Epithelial cell of proximal tubule (primary cell): ENCODE data around the genes ZNF30 and LSR.

DNA sequence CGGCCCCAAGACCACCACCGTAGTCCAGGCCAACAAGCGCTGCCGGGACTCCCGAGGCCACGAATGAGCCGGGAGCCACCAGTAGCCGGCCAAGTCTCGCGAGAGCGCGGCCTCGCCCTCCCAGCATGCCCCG is 137 bp upstream of the LSM14A start:
- RAMPAGE, long total RNA: no peak
- RRBS: 1% methylated on average over 4 of the region's 14 CpGs

DNA sequence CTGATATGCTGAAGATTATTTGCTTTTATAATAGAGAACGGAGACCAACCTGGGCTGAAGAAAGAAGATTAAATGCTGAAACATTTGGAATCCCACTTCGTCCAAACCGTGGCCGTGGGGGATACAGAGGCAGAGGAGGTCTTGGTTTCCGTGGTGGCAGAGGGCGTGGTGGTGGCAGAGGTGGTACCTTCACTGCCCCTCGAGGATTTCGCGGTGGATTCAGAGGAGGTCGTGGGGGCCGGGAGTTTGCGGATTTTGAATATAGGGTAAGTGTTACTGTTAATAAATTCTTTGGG is 32.9 kb upstream of the GARRE1 start:
- RAMPAGE, long total RNA: no peak
- RRBS: no CpG with 5 or more reads among the region's 12 CpGs

GRCh38 chr19:34265148-34265856 is 10.9 kb downstream of the GARRE1 start:
- RAMPAGE, long total RNA: no peak
- RRBS: no CpG with 5 or more reads among the region's 12 CpGs

GRCh38 chr19:34332340-34332741 is 32.7 kb upstream of the GPI start:
- RAMPAGE, long total RNA: no peak
- RRBS: no CpG with 5 or more reads among the region's 1 CpG

- RAMPAGE, long total RNA: no peak
- RRBS: no CpG with 5 or more reads among the region's 36 CpGs
Measured at GRCh38 chr19:34667519-34668437, 9.2 kb downstream of the SCGB2B2 start.

DNA sequence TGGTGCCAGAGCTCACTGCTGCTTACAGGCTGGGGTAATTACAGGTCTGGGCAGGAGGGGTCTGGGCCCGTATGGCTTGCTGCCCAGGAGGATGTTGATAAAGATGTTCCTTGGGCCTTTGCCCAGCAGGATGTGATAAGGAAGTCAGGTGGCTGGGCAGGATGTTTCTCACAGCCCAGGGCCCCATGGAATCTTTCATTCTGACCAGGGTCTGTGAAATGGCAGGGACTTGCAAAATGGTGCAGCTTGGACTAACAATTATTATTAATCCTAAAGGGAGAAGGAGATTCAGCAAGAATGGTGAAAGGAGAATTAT is 64.3 kb upstream of the ZNF599 start:
- RAMPAGE, long total RNA: no peak
- RRBS: no CpG with 5 or more reads among the region's 1 CpG

DNA sequence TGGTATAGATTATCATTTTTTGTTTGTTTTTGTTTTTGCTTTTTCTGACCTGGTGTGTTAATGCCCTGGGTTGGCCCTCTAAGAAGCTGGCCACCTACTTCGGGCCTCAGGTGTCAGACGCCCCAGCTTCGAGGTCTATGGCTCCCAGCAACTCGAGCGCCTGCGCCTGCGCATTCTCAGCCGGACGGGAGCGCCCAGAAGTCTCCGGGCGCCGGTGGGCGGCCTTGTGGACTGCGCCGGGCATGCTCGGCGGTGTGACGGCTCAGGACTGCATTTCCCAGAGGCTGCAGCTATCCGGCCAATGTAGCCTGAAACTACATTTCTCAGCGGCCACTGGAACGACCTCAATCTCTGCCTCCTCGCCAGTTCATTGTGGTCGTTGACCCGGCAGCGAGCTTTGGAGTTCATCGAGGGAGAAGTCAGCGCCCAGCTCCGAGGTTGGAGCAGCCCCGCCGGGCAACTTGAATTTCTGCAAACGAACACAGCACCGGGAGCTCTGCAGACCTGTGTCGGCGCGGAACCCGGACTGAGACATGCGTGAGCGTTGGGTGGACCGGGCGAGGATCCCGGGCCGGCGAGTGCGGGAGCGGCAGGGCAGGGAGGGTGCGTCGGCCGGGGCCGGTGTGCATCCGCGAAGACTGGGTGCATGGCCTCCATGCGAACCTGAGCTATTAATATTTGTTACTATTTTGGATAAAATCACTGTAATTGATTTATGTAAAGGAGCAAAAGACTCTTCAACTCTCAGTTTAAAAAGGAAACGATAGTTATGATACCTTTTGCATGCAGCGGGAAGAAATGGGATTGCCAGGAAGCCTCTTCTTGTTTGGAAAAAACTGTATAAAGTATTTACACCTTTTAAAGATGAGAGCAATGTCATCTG is at the start of gene ZNF30:
Gene ZNF30, plus strand, starts transcription at position 224 of the 883 bp plus-strand sequence.
- RAMPAGE, long total RNA: no peak
- RRBS: 2% methylated on average over 22 of the region's 55 CpGs

DNA sequence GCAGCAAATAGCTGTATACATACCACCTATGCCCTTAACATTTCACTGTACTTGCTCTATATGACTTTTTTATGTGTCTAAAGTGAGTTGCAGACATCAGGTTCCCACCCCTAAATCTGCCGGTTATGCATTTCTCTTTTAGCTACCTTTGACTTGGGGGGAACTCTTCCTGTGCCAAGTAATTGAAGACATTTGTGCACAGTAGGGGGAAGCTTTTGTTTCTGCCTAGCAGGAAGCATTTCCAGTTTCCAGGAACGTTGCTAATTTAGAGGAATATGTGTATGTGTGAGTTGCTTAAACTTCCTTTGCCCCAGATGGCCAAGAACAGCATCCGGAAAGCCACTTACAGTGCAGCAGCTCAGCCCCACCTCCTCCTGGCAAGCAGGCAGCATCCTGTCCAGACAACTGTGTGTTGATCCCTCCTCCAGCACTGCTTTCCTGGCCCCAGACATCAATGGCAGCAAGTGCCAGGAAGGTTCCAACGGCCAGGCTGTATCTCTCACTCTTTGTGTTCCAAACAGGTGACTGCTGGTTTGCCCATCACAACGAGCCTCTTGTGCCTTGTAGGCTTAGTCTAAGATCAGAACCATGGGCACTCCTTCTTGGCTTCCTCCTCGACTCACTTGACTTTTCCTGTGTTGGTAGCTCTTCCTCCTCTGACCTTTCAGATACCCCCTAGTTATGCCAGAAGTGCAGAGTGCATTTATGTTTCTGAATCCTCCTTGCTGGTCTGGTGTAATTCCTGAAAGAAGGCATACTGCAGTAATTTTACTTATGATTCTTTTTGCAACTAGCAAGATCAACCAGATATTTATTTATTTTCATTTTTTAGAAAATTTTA is 14.6 kb upstream of the GRAMD1A start:
- RAMPAGE, long total RNA: no peak
- RRBS: no CpG with 5 or more reads among the region's 6 CpGs

- RAMPAGE, long total RNA: no peak
- RRBS: no CpG with 5 or more reads among the region's 11 CpGs
Measured at GRCh38 chr19:35005010-35005481, 4.9 kb downstream of the GRAMD1A start.

DNA sequence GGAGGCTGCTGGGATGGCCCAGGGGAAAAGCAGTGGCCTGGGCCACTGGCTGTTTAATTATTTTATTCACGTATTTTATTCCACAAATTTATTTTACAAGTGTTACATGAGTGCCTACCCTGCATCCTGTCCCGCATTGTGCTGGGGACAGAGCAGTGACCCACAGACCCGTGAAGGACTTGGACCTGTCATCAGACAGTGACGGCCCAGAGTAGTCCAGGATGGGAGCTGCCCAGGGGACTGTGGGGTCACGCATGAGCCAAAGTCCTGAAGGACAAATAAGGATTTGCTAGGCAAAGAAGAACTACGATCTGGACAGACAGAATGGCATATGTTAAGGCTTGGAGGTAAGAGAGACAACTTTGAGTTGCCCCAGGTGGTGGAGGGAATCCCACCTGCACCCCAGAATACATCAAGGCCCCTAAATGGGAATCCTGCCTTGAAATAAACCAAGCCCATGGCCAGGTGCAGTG is 5.5 kb downstream of the GRAMD1A start:
- RAMPAGE, long total RNA: no peak
- RRBS: no CpG with 5 or more reads among the region's 6 CpGs

DNA sequence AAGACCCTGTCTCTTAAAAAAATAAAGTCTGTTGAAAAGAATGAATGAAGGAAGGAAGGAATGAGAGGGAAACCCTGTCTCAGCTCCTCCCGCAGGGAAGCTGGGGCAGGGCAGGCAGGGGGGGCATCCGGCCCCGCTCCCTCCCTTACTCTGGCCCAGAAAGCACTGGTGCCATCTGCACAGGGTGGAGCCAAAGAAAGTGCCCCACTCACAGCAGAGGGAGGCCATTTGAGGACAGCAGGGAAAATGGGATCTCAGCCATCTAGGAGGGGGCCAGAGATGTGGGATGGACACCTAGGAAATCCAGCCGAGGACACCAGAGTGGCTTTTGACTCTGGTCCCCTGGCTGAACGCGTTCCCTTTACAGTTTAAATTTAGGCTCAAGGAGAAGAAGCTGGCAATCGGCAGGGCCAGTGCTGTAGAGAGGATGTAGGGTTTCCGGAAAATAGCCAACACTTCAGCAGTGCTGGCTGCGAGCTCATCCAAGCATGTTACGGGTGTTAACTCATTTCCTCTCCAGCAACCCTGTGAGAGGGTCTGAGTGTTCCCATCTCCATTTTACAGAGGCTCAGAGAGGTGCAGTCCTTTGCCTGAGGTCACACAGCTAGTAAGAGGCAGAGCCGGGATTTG is 3.5 kb upstream of the HPN start:
- RAMPAGE, long total RNA: no peak
- RRBS: no CpG with 5 or more reads among the region's 11 CpGs

GRCh38 chr19:35117056-35117483 is 1.4 kb downstream of the FXYD3 start:
- RAMPAGE, long total RNA: no peak
- RRBS: no CpG with 5 or more reads among the region's 7 CpGs

DNA sequence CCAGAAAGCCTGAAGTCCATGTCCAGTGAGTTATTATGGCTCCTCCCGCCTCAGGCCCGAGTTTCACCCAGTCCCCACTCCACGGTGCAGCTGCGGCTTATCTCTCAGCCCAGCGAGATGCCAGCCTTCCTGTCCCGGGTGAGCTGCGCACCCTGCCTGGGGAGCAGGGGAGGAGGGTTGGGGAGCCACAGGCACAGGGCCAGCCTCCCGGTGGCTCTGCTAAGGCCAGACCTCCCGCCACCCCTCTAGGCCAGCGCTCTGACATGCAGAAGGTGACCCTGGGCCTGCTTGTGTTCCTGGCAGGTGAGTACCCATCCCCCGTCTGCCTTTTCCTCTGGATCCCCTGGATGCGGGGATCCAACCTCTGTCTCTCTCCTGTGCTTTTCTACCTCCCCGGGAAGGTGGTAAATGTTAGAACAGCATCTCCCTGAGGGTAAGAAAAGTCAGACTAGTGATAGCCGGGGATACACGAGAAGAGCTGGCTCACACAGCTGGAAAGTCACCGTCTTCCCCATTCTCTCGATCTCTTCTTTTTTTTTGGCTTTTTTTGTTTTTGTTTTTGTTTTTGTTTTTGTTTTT is 3.6 kb downstream of the FXYD3 start:
- RAMPAGE, long total RNA: no peak
- RRBS: 75% methylated on average over 3 of the region's 17 CpGs

DNA sequence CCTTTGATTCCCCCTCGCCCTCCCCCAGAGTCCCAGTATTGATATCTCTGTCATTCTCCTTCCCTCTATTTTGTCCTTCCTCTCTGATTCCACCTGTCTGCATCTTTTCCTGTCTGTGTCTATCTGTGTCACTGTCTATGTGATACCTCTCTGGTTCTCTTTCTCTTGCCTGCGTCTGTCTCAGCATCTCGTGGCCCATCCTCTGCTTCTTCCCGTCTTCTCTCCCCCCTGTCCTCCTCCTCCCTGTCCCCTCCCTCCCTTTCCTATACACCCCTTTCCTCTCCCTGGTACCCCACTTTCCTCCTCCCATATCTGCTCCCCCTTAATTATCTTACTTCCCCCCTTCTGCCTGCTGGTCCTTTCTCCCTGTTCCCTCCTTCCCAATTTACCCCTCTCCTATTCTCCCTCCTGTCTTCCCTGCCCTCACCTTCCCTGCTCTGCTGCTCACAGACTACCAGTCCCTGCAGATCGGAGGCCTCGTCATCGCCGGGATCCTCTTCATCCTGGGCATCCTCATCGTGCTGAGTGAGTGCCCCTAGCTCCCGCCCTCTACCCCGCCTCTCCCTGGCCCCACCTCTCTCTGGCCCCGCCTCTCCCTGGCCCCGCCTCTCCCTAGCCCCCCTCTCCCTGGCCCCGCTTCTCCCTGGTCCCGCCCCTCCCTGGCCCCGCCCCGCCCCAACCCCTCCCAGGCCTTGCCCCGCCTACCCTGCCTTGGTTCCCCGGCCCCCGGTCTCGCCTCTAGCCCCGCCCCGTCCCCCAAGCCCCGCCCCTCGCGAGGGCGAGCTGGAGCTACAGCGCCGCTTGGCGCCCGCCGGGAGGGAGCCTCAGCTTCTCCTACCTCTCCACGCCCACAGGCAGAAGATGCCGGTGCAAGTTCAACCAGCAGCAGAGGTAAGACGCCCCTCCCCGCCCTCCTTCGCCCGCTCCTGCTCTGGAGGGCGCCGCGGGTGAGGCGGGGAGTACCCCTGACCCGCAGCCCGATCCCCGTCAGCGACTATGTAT is 2.1 kb upstream of the FXYD7 start:
- RAMPAGE, long total RNA: no peak
- RRBS: 2% methylated on average over 12 of the region's 46 CpGs

DNA sequence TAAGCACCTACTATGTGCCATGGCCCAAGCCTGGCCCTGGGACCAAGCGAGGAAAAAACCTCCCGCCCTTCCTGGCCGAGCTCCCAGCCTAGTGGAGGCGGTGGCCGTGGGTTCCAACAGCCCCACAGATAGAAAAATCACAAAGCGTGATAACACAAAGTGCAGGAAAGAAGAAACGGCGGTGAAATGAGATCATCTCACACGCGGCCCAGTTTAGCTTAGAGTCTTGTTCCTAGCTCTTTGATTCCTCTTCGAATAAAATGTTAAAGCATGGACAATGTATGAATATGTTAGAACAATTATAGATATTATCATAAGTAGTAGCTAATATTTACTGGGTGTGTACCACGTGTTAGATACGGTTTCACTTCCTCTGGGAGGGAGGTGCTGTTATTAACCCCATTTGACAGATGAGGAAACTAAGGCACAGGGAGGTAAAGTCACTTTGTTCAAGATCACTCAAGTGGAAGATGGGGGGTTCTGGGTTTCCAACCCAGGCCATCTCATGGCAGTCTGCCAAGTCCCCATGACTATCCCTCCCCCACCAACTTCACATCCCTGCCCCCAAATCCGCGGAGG is 1.3 kb upstream of the FXYD7 start:
- RAMPAGE, long total RNA: no peak
- RRBS: no CpG with 5 or more reads among the region's 15 CpGs

GRCh38 chr19:35205047-35205676 is 23.4 kb downstream of the FAM187B start:
- RAMPAGE, long total RNA: no peak
- RRBS: no CpG with 5 or more reads among the region's 7 CpGs

- RAMPAGE, long total RNA: no peak
- RRBS: 1% methylated on average over 30 of the region's 80 CpGs
Measured at GRCh38 chr19:35248231-35249235, at the start of gene LSR. Gene LSR (plus strand): TSS chr19:35249002.

GRCh38 chr19:35250114-35250765 is 1.4 kb downstream of the LSR start:
- RAMPAGE, long total RNA: no peak
- RRBS: 98% methylated on average over 4 of the region's 28 CpGs

DNA sequence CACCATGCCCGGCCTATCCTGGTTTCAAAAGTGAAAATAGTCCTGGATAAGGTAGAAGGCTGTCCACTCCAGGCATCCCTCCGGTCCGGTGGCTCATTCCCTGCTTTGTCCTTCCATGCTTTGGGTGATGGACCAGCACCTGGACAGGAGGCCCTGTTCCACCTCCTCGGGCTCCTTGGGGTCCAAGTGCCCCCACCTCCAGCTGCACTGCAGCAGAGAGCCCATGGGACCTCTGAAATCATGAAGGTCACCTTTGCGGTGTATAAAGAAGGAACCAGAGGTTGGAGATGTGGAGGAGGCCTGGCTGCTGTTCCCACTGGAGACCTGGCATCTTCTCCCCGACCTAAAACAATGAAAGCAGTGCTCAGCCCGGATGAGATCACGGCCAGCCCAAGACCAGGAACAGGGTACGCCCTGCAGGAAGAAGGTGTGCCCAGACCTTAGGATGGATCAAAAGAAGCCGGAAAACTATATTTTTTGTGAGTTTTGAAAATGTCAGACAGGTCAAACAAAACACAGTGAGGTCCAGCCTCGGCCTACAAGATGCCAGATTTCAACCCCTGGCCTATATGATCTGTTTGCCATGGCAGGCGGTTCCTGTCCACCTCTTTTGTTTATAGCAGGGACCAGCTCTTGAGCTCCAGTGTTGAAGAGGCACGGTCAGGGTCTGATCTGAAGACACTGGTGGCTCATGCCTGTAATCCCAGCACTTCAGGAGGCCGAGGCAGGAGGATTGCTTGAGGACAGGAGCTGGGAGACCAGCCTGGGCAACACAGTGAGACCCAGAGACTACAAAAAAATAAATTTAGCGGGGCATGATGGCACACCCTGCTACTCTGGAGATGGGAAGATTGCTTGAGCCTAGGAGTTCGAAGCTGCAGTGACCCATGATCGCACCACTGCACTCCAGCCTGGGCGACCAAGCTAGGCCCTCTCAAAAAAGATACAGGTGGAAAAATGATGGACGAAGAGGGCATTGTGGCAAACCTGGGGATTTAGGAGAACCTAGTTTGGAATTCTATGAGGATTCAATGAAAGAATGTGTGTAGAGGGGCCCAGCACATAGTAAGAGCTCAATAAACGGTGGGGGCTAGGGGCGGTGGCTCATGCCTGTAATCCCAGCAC is 5.9 kb downstream of the LSR start:
- RAMPAGE, long total RNA: no peak
- RRBS: 98% methylated on average over 3 of the region's 21 CpGs

DNA sequence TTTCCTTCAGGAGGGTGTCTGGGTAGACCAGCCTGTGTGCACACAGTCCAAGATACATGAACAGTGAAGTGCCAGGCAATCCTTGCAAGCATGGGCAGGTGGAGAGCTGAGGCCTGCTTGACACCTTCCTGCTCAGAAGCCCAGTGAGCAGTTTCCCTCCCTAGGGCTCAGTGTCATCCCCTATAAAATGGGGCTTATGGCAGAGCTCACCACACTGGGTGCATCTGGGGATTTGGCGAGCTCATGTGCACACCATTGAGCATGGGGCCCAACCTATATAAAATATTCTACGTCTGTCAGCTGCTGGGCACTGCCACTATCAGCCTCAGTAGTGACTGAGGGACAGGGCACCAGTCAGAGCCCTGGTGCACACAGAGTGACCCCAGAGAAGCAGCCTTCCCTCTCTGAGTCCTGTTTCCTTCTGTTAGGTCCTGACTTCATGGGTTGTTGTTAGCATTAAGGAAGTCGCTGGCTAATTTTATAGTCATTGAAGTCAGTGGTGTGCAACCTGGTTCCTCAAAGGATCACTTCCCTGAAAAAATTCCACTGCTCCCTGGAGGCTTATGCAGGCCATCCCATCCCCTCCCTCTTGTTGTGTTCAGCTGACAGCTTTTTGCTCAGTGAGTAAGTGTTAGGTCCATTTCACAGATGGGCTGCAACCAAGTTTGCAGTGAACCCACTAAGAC is 4.1 kb upstream of the USF2 start:
- RAMPAGE, long total RNA: no peak
- RRBS: no CpG with 5 or more reads among the region's 3 CpGs